ENCODE measurements around the gene PABPC3.

GRCh38 chr13:23743219-23744347 lies 145.6 kb downstream of the MIPEP start:
- RRBS: no CpG with 5 or more reads among the region's 10 CpGs

GRCh38 chr13:23945708-23946094 lies 56.5 kb upstream of the MIPEP start:
- RRBS: 3% methylated on average over 10 of the region's 26 CpGs

GRCh38 chr13:23966646-23966869 lies 77.4 kb upstream of the MIPEP start:
- RRBS: no CpG with 5 or more reads among the region's 2 CpGs

DNA sequence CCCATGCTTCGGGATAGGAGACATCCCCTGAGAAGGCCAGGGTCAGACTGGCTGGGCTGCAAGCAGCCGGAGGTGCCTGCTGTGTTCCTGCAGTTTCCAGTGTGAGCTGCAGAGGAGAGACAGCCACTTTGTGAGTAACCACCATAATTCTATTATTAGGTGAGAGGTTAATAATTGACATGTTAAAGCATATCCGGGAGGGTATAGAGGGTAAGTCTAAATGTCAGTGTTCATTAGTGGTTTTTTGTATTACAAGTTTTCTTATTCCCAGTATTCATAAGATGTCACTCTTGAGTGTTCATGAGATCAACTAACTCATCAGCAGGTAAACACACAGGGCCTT lies 116.8 kb upstream of the MIPEP start:
- RRBS: no CpG with 5 or more reads among the region's 3 CpGs

- RRBS: no CpG with 5 or more reads among the region's 8 CpGs
Observed at GRCh38 chr13:24033481-24033898, 127.0 kb upstream of the SPATA13 start.

GRCh38 chr13:24071258-24071953 lies 89.1 kb upstream of the SPATA13 start:
- RRBS: no CpG with 5 or more reads among the region's 5 CpGs

DNA sequence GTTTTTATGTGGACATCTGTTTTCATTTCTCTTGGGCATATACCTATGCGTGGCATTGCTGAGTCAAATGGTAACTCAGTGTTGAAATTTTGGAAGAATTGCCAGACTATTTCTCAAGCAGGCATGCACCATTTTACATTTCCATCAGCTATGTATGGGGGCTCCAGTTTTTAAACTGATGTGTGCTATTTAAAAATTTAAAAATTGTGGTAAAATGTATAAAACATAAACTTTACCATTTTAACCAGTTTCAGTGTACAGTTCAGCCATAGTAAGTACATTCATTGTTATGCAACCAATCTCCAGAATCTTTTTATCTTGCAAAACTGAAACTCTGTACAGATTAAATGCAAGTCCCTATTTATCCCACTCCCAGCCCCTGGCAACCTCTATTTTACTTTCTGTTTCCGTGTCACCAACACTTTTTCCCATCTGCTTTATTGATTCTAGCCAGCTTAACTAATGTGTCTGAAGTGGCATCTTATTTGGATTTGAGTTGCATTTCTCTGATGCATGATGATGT lies 18.8 kb downstream of the SPATA13 start:
- RRBS: no CpG with 5 or more reads among the region's 2 CpGs

- RRBS: no CpG with 5 or more reads among the region's 8 CpGs
Observed at GRCh38 chr13:24201897-24202644, 41.6 kb downstream of the SPATA13 start.

DNA sequence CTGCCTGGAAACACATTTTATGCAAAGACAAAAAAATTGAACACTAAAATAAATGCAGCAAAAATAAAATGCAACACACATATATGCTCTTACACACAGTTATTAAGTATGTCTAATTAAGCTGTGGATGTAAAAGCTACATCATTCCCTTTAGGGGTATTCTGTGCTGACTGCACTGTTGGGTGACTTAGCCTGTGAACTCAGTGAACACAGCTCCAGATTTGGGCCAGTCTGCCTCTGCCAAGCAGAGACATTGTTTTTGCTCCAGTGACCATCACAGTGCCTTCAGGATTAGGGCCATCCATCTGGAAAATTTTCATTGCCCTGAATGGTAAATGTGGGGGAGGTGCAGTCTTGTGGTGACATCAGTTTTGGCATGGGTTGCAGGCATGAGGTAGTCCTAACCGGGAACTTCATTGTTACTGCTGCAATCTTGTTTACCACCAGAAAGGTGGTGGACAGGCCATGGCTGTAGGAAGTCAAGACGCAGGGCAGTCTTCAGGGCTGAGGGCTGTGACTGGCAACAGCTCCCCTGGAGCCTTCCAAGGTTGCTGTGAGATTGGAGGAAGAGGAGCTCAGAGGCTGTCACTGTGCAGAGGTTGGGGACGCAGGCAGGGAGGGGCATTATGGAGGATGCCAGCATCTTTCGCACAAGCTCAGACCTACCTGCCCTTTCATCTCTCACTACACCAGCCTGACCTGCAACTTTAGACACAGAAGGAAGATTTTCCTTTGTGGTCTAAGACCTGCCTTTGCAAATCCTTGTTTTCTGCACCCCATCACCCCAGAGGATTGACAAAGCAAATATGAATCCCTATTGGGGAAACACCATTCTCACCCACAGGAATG lies 55.2 kb downstream of the SPATA13 start:
- RRBS: no CpG with 5 or more reads among the region's 4 CpGs

- RRBS: no CpG with 5 or more reads among the region's 8 CpGs
Observed at GRCh38 chr13:24241853-24242578, 67.4 kb upstream of the C1QTNF9 start.

GRCh38 chr13:24245749-24246418 lies 63.5 kb upstream of the C1QTNF9 start:
- RRBS: no CpG with 5 or more reads among the region's 11 CpGs

GRCh38 chr13:24251294-24251889 lies 58.0 kb upstream of the C1QTNF9 start:
- RRBS: 83% methylated on average over 7 of the region's 18 CpGs

GRCh38 chr13:24254101-24254896 lies 55.1 kb upstream of the C1QTNF9 start:
- RRBS: no CpG with 5 or more reads among the region's 11 CpGs

- RRBS: no CpG with 5 or more reads among the region's 16 CpGs
Observed at GRCh38 chr13:24302636-24303489, 6.5 kb upstream of the C1QTNF9 start.

GRCh38 chr13:24618308-24619138 lies 61.7 kb upstream of the ATP12A start:
- RRBS: 90% methylated on average over 3 of the region's 17 CpGs

- RRBS: no CpG with 5 or more reads among the region's 22 CpGs
Observed at GRCh38 chr13:24627066-24627570, 53.1 kb upstream of the ATP12A start.

- RRBS: no CpG with 5 or more reads among the region's 53 CpGs
Observed at GRCh38 chr13:24747283-24747977, 16.5 kb upstream of the RNF17 start.

GRCh38 chr13:24923257-24923744 lies 640 bp upstream of the CENPJ start:
- RRBS: no CpG with 5 or more reads among the region's 13 CpGs

DNA sequence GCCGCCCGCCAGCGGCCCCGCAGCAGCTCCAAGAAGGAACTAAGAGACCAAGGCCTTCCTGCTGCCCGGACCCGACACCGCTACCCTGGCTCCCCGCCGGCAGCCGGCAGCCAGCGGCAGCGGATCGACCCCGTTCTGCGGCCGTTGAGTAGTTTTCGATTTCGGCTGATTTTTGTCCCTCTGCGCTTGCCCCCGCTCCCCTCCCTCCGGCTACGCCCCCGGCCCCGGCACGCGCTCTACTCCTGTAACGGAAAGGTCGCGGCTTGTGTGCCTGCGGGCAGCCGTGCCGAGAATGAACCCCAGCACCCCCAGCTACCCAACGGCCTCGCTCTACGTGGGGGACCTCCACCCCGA lies at the start of gene PABPC3:
Gene PABPC3, plus strand, starts transcription at position 230 of the 354 bp plus-strand sequence.
- RRBS: 6% methylated on average over 3 of the region's 36 CpGs

DNA sequence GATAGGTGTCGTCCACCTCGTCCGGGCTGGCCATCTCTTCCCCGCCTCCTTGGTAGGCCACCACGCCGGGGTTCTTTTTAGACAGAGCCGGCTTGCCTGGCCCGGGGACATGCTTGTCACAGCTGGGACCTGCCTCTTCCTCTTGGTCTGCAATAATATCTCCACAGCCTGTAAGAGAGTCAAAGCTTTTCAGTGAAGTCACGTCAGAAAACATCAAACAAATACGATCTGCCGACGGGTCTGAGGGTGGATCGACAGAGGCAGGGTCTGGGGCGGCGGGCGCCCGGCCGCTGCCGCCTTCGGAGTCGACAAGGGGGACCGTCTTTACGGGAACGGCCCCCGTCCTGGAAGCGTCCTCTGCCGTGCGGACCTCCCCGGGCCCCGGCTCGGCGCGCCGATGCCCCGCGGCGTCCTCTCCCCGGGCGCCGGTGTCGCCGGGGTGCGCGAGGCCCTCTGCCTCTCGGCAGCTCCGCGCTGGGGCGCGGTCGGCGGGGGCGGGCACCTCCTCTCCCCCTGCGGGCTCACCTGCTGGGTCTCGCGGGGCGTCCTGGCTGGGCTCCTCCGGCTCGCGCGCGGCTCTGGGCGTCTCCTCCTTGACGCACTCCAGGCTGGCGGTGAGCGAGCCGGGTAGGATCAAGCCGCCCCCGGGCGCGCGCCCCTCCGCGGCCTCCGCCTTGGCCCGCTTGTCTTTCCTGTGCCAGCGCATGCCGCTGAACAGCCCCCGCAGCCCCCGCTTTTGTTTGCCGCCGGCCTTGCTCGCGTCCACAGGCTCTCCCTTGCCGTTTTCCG lies 1.6 kb downstream of the AMER2 start:
- RRBS: 10% methylated on average over 29 of the region's 85 CpGs